Upper lobe of left lung (tissue), 5 donors: ENCODE measurements around the gene TACC3.

- PRO-cap, 2 experiments, result no peak in any of the 2 experiments
- RAMPAGE, long total RNA, 4 experiments, result no peak in any of the 4 experiments
Measured at GRCh38 chr4:1027162-1027935, 15.9 kb downstream of the FGFRL1 start.

- PRO-cap, 2 experiments, result peak in 1 of 2 experiments; most common plus-strand start chr4:1173573 (in 1)
- RAMPAGE, long total RNA, 4 experiments, result no peak in any of the 4 experiments
Measured at GRCh38 chr4:1173240-1173900, 987 bp upstream of the SPON2 start.

DNA sequence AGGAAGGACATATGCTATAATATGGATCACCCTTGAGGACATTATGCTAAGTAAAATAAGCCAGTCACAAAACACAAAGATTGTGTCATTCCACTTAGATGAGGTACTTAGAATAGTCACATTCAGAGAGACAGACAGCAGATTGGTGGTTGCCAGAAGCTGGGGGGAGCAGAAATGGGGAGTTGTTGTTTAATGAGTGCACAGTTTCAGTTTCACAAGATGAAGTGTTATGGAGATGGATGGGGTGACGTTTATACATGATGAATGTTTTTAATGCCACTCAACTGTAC, 14.8 kb upstream of the SPON2 start:
- PRO-cap, 2 experiments, result no peak in any of the 2 experiments
- RAMPAGE, long total RNA, 4 experiments, result no peak in any of the 4 experiments

GRCh38 chr4:1200387-1200857, 28.0 kb upstream of the SPON2 start:
- PRO-cap, 2 experiments, result no peak in any of the 2 experiments
- RAMPAGE, long total RNA, 4 experiments, result no peak in any of the 4 experiments

- PRO-cap, 2 experiments, result no peak in any of the 2 experiments
- RAMPAGE, long total RNA, 4 experiments, result no peak in any of the 4 experiments
Measured at GRCh38 chr4:1201866-1202694, 29.7 kb upstream of the SPON2 start.

DNA sequence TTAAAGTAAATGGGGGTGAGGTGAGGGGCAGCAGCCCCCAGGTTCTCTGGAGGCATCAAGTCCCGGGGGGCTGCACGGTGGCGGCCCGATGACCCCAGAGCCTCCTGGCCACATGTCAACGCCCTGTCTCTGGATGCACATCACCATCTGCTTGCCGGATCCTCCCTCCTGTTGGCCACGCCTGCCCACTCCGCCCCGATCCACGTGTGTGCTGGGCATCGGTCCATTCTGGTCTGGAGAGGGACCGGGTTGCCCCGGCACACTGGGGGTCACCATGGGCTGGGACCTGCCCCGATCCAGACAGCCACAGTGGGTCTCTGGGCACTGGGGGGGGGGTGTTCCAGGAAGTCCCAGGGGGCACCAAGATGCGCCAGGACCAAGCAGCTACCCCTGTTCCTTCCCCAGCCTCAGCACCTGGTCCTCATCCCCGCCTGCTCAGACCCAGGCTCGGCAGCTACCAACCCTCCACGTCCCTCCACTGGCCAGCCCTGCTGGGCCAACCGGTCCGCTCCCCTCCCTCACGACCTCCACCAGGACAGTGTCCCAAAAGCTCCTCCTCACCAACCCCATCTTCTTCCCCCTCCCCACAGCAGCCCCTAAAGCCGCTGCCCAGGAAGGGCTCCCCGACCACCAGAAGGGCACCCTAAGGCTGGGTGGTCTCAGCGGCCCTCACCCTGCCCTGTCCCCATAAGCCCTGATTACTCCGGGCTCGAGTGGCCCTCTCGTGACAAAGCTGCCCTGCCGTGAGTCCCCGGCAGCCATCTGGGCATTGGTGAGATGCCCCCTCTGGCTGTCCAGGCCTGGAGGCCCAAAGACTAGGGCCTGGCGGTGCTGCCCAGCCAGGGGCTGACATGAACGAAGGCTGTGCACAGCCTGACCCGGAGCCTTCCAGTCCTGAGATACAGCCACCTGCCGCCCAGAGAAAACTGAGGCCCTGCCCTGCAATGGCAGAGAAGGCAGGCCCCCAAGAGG, 4.6 kb downstream of the CTBP1 start:
- PRO-cap, 2 experiments, result no peak in any of the 2 experiments
- RAMPAGE, long total RNA, 4 experiments, result no peak in any of the 4 experiments

GRCh38 chr4:1245001-1245733, 3.8 kb downstream of the CTBP1 start:
- PRO-cap, 2 experiments, result no peak in any of the 2 experiments
- RAMPAGE, long total RNA, 4 experiments, result no peak in any of the 4 experiments

DNA sequence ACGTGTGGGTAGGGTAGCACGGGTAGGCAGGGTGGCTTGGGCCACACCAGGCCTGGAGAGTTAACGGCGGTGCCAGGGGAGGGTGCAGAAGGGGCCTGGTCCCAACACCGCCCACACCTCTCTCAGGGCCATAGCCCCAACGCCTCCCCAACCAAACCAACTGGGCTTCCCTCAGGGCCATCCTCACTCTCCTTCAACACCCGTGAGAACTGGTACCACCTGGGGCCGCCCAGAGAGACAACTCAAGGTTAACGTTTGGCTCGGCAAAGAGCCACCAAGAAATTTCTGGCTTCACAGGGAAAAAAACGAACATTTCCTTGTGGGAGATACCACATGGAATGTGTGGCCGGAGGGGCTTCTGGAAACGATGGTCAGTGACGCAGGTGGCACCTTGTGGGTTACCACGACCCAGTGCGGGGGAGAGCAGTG, 3.2 kb downstream of the CTBP1 start:
- PRO-cap, 2 experiments, result no peak in any of the 2 experiments
- RAMPAGE, long total RNA, 4 experiments, result no peak in any of the 4 experiments

DNA sequence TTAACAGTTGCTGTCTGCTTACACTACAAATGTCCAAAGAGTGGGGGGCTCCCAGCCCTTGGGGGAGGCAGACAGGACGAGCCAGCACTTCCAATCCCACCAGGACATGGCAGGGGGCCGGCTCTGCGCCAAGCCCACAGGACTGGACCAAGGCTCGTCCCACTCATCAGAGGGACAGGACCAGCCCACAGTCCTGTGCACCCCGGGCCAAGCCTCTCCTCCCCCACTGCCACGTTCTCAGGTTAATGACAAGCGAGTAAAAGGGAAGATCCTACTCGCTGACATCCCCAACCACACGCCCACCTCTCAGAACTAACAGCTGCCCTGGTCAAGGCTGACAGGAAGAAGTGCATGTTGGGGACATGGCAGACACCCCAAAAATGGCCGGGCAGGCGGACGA, 2.1 kb downstream of the CTBP1 start:
- PRO-cap, 2 experiments, result no peak in any of the 2 experiments
- RAMPAGE, long total RNA, 4 experiments, result no peak in any of the 4 experiments

GRCh38 chr4:1247911-1248629, 860 bp downstream of the CTBP1 start:
- PRO-cap, 2 experiments, result peak in 2 of 2 experiments; most common plus-strand start chr4:1248104 (in 1); most common minus-strand start chr4:1248359 (in 2)
- RAMPAGE, long total RNA, 4 experiments, result no peak in any of the 4 experiments

GRCh38 chr4:1345903-1346154, 1.2 kb upstream of the UVSSA start:
- PRO-cap, 2 experiments, result peak in 1 of 2 experiments; most common plus-strand start chr4:1346095 (in 1)
- RAMPAGE, long total RNA, 4 experiments, result no peak in any of the 4 experiments

DNA sequence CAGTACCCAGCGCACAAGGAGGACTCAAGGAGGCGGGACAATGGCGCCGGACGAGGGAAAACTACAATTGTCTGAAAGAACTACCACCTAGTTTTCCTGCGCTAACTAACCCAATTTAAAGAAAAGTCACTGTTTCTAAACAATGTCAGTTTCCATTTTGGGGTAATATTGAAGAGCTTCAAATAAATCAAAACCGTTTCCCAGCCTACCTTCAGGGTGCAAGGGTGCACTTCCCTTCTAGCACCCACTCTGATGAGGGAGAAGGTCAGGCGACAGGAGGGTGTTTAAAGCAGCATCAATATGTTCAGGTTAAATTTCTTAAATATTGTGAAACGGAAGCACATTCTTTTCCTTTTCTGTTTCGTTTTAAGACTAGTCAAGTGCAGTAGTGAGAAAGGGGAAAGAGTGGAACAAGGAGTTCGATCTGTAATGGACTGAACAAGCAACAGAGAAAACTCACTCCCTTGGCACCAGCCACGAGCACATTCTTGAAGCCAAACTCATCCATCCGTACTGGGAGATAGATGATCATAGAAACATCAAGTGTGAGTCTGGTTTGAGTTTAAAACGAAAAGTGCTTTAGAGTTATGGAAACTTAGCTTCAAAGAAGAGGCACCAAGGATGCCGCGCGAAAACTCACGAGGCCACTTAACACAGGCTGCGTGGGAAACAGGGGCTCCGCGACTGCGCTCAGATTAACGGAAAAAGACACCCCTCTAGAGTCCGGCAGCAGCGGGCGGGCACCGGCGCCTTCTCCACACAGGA, 877 bp downstream of the FAM53A start:
- PRO-cap, 2 experiments, result no peak in any of the 2 experiments
- RAMPAGE, long total RNA, 4 experiments, result no peak in any of the 4 experiments

- PRO-cap, 2 experiments, result no peak in any of the 2 experiments
- RAMPAGE, long total RNA, 4 experiments, result no peak in any of the 4 experiments
Measured at GRCh38 chr4:1717083-1717738, 3.9 kb downstream of the TMEM129 start.

DNA sequence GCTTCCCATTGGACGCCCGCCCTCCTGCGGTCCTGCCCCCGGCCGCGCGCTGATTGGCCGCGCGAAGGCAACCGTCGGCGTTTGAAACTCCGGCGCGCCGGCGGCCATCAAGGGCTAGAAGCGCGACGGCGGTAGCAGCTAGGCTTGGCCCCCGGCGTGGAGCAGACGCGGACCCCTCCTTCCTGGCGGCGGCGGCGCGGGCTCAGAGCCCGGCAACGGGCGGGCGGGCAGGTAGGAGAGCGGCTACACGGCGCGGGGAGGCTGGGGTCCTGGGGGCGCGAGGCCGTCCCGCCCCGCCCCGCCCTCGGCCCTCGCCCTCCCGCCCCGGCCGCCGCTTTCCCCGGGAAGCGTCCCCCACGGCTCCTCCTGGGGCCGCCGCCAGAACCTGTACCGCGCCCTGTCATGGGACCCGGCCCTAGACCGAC, at the start of gene TACC3:
TSS of gene TACC3 (plus strand) at position 109 of the 425 bp plus-strand sequence.
- PRO-cap, 2 experiments, result no peak in any of the 2 experiments
- RAMPAGE, long total RNA, 4 experiments, result no peak in any of the 4 experiments

GRCh38 chr4:1740218-1741546, 19.4 kb downstream of the TACC3 start:
- PRO-cap, 2 experiments, result no peak in any of the 2 experiments
- RAMPAGE, long total RNA, 4 experiments, result start-site peak on the plus strand in 1 of 4 experiments, at chr4:1740833-1741058 at its widest, 15 reads per replicate

GRCh38 chr4:1805561-1806535, 12.8 kb downstream of the FGFR3 start:
- PRO-cap, 2 experiments, result no peak in any of the 2 experiments
- RAMPAGE, long total RNA, 4 experiments, result start-site peak on the plus strand in 1 of 4 experiments, at chr4:1806057-1806318 at its widest, 5 to 8 reads per replicate

DNA sequence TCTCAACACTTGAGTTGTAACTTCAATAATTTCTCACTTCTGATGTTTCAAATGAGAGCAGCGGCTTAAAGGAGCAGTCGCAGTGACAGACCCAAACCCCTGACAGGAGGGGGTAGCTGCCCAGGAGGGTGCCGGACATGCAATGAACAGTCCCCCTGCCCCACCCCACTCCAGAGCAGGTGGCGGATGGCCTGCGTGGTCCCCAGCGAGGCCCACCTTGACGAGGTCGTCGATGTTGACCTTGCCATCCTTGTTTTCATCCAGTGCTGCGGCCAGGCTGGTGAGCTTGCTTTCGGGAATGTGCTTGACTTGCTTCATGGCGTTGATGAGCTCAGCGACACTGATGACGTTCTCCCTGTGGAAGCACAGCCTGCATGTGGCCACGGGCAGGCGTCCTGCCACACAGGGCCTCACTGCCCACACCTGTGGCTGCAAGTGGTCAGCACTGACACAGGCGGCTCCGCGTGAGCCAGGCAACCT, 22.4 kb downstream of the FGFR3 start:
- PRO-cap, 2 experiments, result no peak in any of the 2 experiments
- RAMPAGE, long total RNA, 4 experiments, result no peak in any of the 4 experiments

GRCh38 chr4:1816258-1817131, 23.4 kb downstream of the FGFR3 start:
- PRO-cap, 2 experiments, result no peak in any of the 2 experiments
- RAMPAGE, long total RNA, 4 experiments, result no peak in any of the 4 experiments

GRCh38 chr4:1826653-1827331, 29.2 kb downstream of the LETM1 start:
- PRO-cap, 2 experiments, result no peak in any of the 2 experiments
- RAMPAGE, long total RNA, 4 experiments, result no peak in any of the 4 experiments

GRCh38 chr4:1859117-1859697, 3.3 kb upstream of the LETM1 start:
- PRO-cap, 2 experiments, result no peak in any of the 2 experiments
- RAMPAGE, long total RNA, 4 experiments, result no peak in any of the 4 experiments